GM12892 (cell line): ENCODE results near the gene EPB41L5.

DNA sequence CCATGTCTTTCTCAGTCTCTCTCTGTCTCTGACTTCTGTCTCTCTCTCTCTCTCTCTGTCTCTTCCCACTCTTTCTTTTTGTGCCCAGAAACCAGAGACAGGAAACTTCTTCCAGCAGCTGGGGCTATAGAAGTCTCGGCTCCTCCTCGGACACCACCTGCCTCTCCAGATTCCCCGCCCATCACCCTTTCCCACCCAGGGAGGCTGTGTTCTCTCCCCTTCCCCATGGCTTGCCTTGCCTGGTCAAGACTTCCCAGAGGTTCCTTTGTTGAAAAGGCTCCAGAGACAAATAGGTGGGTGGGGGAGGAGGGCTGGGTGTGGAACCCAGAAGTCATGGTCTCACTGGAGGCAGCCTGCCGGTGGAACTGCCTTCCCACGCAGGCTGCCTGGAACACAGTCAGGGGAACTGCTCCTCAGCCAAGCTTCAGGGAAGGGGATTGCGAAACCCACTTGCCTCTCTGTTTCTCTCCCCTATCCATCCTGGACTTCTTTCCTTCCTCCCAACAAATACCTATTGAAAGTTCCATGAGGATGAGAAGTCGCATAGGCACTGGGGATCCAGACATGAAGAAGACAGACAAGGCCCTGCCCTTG, 31.5 kb downstream of the MARCO start:
- RRBS, result no CpG with 5 or more reads among the region's 7 CpGs

- RRBS, result no CpG with 5 or more reads among the region's 7 CpGs
Measured at GRCh38 chr2:119233460-119234081, 9.9 kb downstream of the STEAP3 start.

DNA sequence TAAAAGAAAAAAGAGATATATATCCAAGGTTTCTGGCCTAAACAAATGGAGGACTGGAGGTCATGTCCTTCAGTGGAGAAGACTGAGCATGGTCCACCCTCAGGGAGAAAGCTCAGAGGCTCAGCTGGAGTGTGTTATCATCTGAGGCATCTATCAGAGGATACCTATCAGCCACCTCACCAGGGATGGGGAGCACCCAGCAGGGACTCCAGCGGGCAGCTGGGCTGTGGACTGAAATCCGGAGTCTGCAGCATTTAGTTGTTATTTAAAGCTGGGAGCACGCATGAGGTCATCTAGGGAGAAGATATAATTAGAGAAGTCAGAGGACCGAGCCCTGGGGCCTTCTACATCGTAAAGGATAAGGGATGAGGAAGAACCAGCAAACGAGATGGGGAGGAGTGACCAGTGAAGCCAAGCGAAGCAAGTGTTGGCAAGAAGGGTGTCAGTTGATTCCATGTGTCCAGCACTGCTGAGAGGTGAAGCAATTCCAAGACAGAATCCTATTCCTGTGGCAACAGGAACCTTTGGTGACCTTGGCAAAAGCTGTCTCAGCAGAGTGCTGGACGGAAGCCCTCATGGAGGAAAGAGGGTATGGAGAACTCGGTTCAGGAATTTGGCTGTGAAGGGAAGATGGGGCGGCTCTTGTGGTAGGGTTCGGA, 70.3 kb downstream of the STEAP3 start:
- RRBS, result no CpG with 5 or more reads among the region's 11 CpGs

- RRBS, result no CpG with 5 or more reads among the region's 7 CpGs
Measured at GRCh38 chr2:119372066-119372628, 5.4 kb downstream of the DBI start.

GRCh38 chr2:119483289-119483809, 40.9 kb downstream of the SCTR start:
- RRBS, result no CpG with 5 or more reads among the region's 8 CpGs

- RRBS, result no CpG with 5 or more reads among the region's 23 CpGs
Measured at GRCh38 chr2:119488263-119489139, 35.8 kb downstream of the SCTR start.

DNA sequence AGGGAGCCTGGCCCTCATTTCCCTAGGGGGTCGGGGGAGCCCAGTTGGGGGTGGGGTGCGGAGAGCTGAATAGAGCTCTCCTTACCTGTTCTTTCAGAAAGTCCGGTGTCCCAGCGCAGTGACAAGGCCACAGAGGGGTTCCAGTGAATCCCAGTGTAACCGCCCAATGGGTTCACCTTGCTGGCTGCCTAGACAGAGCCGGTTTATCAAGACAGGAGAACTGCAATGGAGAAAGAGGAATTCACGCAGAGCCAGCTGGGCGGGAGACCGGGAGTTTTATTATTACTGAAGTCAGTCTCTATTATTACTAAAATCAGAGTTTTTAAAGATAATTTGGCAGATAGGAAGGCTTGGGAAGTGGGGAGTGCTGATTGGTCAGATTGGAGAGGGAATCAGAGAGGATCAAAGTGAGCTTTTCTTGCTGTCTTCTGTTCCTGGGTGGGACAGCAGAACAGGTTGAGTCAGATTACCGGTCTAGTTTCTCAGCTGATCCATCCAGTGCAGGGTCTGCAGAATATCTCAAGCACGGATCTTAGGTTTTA, 22.5 kb downstream of the TMEM177 start:
- RRBS, result no CpG with 5 or more reads among the region's 11 CpGs

- RRBS, result no CpG with 5 or more reads among the region's 8 CpGs
Measured at GRCh38 chr2:119734258-119734844, 25.4 kb upstream of the PTPN4 start.

- RRBS, result no CpG with 5 or more reads among the region's 6 CpGs
Measured at GRCh38 chr2:119901329-119901905, 111.5 kb upstream of the EPB41L5 start.

DNA sequence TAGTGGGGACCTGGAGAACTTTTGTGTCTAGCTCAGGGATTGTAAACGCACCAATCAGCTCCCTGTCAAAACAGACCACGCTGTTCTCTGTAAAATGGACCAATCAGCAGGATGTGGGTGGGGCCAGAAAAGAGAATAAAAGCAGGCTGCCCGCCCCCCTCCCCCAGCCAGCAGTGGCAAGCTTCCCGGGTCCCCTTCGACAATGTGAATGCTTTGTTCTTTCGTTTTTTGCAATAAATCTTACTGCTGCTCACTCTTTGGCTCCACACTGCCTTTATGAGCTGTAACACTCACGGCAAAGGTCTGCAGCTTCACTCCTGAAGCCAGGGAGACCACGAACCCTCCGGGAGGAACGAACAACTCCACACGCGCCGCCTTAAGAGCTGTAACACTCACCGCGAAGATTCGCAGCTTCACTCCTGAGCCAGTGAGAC, 15.2 kb upstream of the EPB41L5 start:
- RRBS, result no CpG with 5 or more reads among the region's 16 CpGs

DNA sequence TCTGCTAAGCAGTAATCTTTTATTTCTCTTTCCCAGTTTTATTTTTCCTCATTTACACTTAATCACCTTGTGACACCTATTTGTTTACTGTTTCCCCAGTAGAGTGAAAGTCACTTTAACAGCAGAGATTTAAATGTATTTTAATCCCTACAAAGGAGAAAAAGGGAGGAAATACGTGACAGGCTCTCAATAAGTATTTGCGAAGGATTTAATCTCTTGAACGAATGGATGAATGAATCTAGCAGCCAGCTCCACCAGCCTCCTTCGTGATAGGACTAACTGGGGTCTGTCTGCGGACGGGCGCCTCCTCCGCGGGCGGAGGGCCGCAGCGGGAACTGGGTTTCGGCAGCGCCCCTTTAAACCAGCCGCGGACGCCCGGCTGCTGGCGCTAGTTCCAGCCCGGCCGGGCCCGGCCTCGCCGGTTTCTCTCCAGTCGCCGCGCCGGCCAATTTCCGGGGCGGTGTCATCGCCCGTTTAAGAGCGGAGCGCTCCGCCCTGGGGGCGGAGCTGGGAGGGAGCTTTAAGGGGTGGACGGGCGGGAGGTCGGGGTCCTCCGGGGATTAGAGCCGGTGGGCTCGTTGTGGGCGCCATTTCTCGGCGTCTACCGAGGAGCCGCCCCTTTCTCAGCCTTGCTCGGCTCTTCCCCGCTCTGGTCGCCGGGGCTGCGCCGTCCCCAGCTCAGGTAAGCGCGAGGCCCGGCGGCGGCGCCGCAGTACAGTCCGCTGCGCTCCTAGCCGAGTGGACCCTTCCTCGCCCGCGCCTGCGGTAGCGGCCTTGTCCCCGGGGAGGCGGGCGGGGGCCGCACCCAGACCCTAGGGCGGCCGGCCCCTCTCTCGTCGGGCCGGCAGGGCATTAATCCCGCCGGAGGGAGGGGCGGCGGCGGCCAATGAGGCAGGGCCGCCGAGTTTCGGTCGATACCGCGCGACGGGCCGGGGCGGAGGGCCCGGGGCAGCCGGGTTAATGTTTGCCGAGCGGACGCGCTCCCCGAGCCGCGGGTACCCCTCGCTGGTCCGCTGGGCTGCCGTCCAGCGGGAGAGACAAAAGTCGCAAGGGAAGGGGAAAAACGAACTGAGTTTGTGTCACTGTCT, at the start of gene EPB41L5:
Gene EPB41L5, plus strand, starts transcription at position 549 of the 1,088 bp plus-strand sequence.
- RRBS, result 2% methylated on average over 39 of the region's 107 CpGs

DNA sequence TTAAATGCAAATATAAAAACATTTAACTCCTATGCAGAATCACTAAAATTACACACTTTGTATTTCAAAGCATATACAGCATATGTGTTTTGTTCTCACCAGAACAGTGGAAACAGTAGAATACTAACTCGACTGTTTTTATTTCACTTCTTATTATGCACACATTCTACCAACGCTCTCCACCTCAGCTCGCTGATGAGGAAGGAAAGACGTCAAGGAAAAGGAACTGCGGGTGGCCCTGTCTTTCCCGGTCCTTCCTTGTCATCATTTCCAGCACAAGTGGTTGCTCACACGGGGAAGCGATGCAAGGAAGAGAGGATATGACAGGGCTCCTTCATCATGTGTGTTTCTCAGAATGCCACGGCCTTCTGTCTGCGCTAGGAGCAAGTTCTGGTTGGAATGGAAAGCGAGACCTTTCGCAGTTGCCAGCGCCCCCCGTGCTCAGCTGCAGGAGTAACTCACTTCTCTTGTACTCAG, 191.9 kb upstream of the GLI2 start:
- RRBS, result no CpG with 5 or more reads among the region's 14 CpGs

DNA sequence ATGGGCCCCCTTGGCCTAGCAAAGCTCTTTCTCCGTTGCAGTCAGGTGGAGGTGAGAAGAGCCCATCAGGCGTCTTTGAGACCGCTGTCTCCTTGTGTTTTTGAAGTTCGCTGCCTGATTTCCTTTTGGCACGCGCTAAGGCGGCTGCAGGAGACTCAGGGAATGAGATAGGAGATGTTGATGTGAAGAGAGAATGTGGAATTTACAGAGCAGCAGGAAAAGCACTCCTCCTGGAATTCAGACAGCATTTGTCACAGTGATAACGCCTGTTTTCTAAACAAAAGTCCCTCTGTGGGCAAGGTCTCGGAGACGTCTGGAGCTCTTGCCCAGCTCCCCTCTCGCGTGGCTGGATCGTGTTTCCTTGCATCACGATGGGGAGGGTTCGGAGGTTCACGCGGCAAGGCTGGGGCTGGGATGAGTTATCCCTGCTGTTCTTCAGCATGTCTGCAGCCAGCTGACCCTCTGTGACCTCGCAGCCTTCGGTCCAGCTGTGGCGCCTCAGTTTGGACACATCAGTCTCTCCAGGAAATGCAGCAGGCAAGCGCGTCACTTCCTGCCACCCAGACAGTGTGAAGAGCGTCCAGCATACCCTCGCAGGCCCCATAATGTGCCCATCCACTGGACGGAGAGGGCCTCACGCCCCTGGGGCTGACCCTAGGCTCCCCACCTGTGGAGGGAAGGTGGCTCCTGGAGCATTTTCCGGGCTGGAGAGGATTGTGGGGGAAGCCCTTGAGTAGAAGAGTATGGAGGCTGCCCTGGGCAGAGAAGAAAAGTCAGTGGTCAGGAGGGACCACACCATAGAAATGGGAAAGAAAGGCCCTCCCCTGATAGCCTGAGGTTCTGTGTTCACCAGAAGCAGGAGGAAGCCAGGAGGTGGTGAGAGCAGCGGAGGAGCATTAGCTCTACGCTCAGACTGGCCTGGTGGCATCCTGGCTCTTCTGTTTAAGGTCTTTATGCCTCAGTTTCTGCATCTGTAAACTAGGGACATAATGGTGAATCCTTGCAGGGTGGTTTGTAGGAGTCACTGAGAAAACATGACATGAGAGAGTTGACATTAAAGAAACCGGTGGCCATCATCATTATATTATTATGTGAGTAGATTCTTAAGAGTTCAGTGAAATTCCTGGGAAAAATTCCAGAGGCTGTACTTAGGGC, 30.4 kb downstream of the GLI2 start:
- RRBS, result no CpG with 5 or more reads among the region's 30 CpGs

DNA sequence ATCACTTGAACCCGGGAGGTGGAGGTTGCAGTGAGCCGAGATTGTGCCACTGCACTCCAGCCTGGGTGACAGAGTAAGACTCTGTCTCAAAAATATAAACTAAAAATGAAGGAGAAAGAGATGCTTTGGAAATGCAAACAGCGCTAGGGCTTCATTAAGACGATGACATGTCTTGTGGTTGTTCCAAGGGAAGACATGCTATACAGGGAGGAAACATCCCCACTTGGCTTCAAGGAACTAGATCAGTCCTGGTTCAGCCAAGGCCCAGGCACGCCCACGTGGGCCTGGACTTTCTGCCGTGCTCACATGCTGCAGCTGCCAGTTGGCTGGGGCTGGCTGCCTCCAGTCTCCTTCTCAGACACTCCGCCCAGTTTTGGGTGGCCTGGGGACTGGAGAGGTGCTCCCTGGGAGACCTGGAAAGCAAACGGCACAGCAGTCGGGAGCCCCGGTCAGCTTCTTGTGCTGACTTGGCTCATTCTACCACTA, 109.6 kb downstream of the GLI2 start:
- RRBS, result no CpG with 5 or more reads among the region's 11 CpGs

- RRBS, result no CpG with 5 or more reads among the region's 18 CpGs
Measured at GRCh38 chr2:121015606-121016768, 269.0 kb downstream of the TFCP2L1 start.

DNA sequence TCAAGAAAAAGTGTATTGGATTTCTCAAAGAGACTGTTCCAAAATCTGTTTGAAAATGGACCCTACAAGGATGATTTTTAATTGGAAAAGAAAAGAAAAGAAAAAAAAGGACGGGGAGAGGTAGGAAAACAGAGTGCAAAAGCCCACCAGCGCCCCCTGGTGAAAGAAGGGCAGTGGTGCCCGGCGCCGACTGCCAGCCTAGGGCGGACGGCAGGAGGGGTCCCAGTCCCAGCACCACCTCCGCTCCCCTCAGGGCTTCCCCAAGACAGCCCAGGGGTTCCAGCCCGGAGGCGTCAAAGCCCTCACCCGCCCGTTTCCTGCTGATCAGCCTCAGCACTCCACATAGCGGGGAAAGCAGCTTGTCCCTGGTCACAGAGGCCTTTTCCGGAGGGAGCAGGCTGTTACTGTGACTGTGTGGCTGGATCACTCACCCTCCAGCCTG, 214.0 kb downstream of the TFCP2L1 start:
- RRBS, result no CpG with 5 or more reads among the region's 14 CpGs

DNA sequence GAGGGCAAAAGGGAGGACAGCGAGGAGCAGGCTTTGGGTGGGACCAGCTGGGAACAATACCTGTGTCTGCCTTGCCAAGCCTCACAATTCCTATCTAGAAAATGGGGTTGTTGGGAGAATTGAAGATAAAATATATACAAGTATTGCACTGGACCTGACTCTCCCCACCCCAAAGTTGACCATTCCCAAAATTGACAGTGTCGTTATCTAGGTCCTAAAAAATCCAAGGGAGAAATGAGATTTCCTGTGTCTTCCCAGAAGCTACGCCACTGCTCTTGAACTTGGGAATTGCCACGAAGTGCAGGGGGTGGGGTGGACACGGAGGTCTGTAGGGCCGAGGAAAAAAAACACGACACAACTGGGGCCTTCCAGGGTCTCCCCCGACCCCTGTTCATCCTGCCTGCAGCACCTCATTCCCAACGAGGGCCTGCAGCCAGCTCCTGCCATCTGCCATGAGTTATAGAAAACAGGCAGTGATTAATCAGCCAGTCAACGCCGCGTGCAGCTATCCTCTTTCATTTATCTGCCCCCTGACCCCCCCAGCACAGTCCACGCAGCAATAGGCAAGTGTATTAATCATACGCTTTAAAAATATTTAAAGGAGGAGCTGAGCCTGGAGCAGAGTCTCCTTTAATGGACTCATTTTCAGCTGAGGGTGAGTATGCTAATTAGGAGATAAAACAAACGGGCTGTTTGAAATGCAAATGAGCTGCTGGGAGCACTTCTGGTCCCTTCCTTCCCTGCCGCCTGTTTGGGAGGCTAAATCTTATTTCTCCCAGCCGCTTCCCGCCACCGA, 210.0 kb downstream of the TFCP2L1 start:
- RRBS, result no CpG with 5 or more reads among the region's 19 CpGs

- RRBS, result no CpG with 5 or more reads among the region's 6 CpGs
Measured at GRCh38 chr2:121439446-121439881, 154.5 kb upstream of the TFCP2L1 start.

DNA sequence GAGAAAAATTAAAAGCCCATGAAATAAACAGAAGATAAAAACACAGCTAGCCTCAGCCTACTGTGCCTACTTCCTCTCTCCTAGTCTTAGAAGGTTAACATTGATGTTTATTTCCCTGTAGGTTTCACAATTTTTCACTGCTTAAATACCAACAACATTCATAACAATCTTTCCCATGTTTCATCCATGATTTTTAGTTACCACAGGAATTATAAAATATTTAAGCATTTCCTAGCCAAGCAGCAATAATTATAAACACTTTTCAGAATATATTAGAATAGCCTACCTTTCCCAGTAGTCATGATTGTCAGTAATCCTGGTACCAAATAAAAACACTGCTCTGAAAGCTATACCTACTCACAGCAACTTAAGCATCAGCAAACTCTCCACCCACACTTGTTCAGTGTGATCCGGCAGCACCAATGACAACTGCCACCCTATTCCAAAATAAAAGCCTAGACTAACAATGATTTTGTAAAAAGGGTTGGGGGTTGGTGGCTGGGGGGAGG, 159.2 kb downstream of the CLASP1 start:
- RRBS, result no CpG with 5 or more reads among the region's 1 CpG